Calu3 (cell line): Measurements from ENCODE around the gene HYPK.

DNA sequence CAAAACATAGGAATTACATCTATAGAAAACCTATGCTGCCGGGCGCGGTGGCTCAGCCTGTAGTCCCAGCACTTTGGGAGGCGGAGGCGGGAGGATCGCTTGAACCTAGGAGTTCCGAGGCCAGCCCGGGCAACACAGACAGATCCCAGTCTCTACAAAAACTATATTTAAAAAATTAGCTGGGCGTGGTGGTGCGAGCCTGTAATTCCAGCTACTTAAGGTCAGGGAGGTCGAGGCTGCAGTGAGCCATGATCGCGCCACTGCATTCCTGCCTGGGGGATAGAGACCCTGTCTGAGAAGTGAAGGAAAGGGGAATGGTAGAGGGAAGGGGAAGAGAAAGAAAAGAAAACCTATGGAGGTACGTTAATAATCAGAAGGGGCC lies 492 bp upstream of the TMEM62 start:
- PRO-cap: unidirectional peak, minus-strand start at position 138 of the sequence

GRCh38 chr15:43534088-43534452 lies 16.7 kb downstream of the MAP1A start:
- PRO-cap: no peak

DNA sequence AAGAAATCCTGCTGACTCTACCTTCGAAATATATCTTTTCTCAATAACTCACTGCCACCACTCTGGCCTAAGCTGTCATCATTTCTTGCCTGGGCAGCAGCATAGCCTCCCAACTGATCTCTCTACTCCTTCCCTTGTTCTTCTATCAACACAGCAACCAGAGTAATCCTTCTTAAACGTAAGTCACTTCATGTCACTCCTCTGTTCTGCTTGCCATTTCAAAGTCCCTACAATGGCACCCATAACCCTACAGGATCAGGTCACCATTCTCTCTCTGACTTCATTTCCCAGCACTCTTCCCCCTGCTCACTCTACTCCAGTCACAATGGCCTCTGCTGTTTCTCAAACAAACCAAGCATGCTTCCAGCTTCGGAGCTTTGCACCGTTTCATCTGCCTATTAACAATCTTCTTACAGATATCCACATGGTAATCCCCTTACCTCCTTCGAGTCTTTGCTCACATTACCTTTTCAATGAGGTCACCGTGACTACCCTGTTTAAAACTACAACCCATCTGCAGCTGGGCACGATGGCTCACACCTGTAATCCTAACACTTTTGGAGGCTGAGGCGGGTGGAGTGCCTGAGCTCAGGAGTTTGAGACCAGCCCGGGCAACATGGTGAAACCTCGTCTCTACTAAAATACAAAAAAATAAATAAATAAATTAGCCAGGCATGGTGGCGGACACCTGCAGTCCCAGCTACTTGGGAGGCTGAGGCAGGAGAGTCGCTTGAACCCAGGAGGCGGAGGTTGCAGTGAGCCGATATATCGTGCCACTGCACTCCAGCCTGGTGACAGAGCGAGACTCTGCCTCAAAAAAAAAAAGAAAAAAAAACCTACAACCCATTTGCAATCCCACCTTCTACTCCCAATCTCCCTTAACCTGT lies 14.8 kb upstream of the STRC start:
- PRO-cap: no peak

- PRO-cap: no peak
Observed at GRCh38 chr15:43638828-43639530, 9.7 kb downstream of the CATSPER2 start.

DNA sequence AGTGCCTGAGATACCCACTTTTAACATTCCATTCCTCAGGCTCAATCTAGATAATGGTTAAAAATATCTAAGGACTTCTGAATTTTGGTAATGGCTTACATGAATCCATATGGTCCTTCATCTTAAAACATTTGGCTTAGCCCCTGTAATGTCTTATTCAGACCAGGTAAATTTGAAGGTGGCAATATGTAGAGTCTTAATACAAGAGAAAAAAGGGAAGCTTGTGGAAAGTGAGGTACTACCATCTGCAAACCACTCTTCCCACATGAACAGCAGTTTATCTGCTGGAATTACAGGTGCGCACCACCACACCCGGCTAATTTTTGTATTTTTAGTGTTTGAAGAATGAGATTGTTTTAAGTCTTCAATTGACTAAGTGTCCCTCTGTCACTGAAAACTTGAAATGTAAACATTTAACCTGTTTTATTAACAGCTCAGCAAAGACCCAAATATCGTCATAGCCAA lies 6.9 kb downstream of the ELL3 start:
- PRO-cap: no peak

DNA sequence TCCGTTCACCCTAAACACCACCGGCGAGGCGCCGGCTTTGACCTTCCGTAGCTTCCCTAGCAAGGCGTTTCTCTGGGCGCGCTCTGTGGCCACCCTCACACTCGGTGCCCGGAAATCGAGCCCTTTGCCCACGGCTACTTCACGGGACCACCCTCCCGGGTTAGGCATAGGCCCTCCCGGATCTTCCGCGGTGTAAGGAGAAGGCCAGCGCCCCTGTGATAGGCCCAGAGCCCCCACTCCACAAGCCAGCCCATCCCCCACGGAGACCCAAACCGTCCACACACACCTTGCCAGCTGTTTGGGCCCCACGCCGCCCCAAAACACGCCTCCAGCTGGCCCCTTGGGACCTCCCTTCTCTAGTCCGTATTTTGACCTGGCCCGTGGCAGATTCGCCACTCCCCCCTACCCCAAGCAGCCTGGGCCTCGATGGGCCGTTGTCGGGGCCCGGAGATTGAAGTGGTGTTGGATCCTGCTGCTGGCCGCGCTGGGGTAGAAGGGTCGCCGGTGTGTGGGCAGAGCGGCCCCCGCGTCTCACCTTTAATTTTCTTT lies 374 bp downstream of the SERF2 start:
- PRO-cap: no peak

- PRO-cap: bidirectional peak, plus-strand start at chr15:43800668, minus-strand start at chr15:43800505
Observed at GRCh38 chr15:43800184-43800781, at the start of gene HYPK. HYPK (plus strand) TSS chr15:43800599.

DNA sequence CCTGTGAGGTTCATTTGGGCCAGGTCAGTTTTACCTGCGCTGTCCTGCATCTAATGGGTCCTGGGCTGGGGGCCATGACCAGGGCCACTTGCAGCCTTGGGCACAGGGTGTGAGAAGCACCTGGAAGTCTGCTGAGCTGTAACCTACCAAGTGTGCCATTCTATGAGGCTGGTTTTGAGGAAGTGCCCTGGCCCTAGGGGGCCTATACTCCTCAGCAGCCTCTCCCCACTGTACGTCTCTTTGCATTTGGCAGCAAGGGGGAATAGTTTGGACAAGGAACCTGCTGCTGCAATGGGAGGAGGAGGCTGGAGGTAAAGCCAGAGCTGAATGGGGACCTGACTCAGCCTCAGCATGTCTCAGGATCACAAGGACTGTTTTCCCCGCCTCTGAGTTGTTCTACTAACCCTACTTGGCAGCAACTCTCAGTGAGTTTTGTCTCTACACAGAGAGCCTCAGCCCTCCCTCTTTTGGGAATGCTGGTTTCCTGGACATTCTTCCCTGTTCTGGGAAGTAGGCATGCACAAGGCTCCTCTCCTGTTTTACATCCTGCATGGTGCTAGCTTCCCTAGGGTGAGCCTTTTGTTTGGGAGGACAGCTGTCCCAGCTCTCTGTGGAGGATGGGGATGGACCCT lies 53.9 kb downstream of the WDR76 start:
- PRO-cap: no peak

GRCh38 chr15:44038700-44039266 lies 156.3 kb downstream of the FRMD5 start:
- PRO-cap: unidirectional peak, plus-strand start at chr15:44038776

GRCh38 chr15:44565117-44565996 lies 28.4 kb downstream of the EIF3J start:
- PRO-cap: no peak

- PRO-cap: no peak
Observed at GRCh38 chr15:44651375-44651959, 12.0 kb downstream of the SPG11 start.

DNA sequence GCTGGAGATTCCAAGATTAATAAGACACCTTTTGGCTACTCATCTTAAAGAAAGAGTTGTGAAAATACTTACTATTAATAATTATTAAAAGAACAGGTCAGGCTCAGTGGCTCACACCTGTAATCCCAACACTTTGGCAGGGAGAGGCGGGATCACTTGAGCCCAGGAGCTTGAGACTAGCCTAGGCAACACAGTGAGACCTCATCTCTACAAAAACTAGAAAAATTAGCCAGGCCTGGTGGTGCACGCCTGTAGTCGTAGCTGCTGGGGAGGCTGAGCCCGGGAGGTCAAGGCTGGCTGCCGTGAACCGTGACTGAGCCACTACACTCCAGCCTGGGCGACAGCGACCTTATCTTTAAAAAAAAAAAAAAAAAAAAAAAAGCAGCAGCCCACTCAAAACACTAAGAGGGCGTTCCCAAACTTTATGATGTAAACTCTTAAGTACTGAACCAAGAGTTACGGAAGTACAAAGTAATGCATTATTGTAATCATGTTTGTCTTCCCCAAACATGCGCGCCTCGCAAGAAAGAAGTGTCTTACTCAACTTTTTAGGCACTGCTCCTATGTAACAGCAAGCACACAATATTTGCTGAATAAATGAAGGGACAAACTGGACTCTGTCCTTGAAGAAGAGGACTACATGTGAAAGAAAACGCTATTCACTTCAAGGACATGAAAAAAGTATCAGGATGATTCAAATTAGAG lies 1.0 kb downstream of the SPG11 start:
- PRO-cap: no peak

DNA sequence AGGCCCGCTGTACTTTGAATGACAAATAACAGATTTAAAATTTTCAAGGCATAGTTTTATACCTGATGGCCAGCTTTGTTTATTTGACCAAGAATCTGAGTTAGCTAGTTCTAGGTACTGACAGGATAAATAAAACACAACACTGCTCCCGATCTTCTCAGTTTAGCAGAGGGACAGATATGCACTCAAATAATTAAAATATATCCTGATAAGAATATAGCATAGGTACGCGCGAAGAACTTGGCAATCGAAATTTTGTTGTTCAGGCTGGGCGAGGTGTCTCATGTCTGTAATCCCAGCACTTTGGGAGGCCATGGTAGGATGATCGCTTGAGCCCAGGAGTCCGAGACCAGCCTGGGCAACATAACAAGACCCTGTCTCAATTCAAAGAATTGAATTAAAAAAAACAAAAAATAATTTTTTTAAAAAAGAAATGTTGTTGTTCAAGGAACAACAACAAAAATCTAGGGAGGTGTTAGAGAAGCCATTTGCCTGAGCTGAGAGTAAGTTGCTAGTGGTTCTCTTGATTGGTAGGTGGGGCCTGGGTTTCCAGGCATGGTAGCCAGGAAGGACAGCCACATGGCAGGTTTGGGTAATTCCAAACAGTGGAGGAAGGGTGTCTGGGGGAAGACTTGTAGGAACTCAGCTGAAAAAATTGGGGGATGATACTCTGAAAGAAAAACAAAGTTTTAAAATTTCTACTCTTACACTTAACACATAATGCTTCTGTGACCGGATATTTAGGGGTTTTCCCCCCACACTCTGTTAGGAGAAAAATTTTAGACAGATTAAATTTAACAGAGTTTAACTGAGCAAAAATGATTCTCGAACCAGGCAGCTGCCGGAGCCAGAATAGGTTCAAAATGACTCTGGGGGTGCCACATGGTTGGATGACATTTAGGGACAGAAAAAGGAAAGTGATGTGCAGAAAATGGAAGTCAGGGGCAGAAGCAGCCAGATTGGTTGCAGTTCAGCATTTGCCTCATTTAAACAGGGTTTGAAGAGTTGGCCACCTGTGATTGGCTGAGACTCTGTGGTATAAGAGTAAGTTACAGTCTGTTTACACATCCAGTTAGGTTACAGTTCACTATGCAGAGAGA lies 7.8 kb downstream of the B2M start:
- PRO-cap: no peak

DNA sequence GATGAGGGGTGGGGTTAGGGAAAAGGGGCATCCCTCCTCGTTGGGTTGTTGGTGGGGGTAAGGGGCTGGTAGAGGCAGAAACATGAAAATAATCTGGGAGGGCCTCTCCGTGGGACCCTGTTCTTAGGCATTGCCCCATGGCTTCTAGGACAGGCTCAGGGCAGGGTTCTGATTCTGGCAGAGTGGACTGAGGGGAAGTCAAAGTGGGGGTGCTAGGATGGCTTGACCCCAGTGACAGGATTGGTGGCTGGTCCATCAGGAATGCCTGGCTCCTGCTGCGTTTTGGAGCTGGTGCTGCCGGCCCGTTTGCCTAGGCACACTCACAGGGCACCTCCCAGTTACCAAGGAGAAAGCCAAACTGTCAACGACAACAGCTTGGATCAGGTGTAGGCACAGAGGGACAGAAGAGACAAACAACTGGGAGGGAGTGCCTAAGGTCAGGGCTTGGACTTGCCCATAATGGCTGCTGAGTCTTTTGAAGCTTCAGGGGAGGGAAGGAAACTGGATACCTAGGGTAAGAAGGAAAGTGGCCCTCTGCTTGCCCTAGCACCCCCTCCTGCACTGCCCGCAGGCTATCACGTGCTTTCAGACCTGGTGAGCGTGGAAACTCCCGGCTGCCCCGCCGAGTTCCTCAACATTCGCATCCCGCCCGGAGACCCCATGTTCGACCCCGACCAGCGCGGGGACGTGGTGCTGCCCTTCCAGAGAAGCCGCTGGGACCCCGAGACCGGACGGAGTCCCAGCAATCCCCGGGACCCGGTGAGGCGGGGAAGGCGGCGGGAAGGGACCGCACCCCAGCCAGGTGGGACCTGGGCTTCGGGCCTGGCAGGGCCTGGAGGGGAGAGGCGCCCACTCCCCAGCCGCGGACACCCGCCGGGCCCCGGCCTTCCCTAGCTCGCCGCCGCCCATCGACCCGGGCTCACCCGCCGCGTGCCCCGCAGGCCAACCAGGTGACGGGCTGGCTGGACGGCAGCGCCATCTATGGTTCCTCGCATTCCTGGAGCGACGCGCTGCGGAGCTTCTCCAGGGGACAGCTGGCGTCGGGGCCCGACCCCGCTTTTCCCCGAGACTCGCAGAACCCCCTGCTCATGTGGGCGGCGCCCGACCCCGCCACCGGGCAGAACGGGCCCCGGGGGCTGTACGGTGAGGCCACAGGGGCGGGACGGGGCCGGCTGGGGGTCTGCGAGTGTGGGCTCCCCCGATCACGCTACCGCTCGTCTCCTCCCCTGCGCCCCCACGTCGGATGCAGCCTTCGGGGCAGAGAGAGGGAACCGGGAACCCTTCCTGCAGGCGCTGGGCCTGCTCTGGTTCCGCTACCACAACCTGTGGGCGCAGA lies 5.2 kb downstream of the DUOX1 start:
- PRO-cap: unidirectional peak, plus-strand start at position 588 of the sequence; bidirectional peak, plus-strand start at position 975 of the sequence, minus-strand start at position 913 of the sequence

- PRO-cap: bidirectional peak, plus-strand start at chr15:45179656, minus-strand start at chr15:45179533
Observed at GRCh38 chr15:45179237-45180074, 8.3 kb downstream of the SHF start.

DNA sequence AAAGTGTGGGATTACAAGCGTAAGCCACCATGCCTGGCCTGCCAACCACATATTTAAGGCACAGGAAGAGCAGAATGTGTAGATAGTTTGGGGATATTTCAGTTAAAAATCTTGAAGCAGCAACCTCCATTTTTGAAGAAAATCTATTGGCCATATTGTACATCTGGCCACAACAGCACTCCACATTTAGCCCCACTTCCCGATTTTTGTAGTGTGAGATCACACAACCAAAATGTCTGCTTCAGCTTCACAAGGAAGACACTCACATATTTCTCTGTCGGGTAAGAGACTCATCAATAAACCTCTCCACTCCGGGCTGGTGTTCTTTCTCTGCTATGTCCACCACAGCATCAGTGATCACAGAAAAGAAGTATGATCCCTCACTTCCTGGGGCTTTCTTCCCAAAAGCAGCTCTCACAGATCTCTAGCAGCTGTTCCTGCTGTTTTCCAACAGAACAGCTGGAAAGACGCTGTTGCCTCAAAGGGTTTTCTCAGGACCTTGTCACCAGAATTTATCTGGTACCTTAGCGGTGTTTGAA lies 46.5 kb downstream of the GATM start:
- PRO-cap: no peak

GRCh38 chr15:45415373-45416077 lies 13.4 kb downstream of the SPATA5L1 start:
- PRO-cap: no peak

- PRO-cap: bidirectional peak, plus-strand start at chr15:45449672, minus-strand start at chr15:45449453
Observed at GRCh38 chr15:45449575-45449746, 19.1 kb downstream of the C15orf48 start.

- PRO-cap: no peak
Observed at GRCh38 chr15:45521552-45521858, 1.1 kb downstream of the SLC30A4 start.

GRCh38 chr15:45521859-45522713 lies 469 bp downstream of the SLC30A4 start:
- PRO-cap: unidirectional peak, plus-strand start at chr15:45522519